Mesenteric fat pad (tissue), 1 donor: ENCODE data around the genes HBM, PDIA2 and PIGQ.

- PRO-cap = no peak
These were observed 7.8 kb downstream of the RHBDF1 start for GRCh38 chr16:64605-65077.

DNA sequence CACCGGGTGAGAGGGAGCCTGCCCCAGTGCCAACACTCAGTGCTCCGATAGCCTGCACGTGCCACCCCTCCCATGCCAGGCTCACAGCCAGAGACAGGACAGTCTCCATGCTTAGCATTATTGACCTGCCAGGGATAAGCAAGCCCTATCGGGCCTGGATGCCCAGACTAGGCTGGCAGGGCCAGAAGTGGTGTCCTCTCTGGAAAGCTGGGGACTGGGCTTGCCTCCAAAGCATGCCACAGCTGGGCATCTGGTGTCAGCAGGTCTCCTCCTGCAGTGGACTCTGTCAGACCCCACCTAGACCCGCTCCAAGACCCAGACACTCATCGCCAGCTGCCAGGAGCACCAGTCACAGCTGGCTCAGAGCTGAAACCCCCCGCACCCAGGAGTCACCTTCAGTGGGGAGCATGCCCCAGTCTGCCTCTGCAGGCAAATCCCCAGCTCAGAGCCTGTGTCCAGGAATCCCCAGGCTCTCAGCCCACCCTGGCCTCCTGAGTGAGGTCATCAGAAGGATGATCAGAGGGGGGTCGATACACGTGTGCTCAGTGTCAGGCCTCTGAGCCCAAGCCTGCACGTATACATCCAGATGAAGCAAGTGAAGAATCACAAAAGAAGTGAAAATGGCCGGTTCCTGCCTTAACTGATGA is 1.8 kb upstream of the RHBDF1 start:
- PRO-cap = no peak

- PRO-cap = no peak
These were observed 2.0 kb upstream of the MPG start for GRCh38 chr16:75853-76564.

- PRO-cap = no peak
These were observed 735 bp downstream of the MPG start for GRCh38 chr16:78350-79570.

DNA sequence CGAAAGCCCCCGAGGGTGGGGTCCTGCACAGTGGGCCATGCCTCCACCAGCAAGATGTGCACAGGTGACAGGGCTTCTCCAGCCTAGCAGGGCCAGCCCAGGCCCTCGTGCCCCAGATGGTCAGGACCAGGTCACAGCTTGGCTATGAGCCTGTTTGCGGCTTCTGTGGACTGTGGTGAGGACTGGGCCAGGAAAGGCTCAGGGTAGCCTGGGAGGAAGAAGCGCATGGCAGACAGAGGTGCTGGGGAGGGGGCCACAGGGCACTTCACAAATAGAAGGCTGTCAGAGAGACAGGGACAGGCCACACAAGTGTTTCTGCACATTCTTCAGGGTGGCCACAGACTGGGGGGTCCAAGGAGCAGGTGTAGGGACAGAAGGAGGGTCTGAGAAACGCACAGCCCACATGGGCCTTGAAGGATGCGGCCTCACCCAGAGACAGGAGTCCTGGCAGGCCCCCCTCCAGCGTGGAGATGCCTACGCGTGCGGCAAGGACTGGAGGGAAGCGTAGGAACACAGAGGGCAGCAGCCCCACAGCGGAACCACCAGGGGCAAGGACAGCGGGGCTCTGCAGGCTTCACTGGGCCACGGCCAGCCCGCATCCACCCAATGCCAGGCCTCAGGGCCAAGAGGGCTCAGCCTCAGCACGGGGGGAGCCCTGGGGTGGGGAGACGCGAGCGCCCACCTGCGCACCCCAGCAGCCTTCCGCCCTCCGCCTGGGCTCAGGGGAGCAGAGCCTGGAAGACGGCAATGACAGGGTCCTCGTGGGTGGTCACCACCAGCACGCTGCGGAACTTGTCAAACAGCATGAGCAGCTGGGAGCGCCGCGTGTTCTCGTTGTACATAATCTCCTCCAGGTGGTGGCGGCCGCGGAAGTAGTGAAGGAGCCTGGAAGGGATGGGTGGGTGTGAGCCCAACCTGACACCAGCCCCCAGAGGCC is 8.2 kb downstream of the MPG start:
- PRO-cap = no peak

- PRO-cap = no peak
These were observed at the start of gene HBM for GRCh38 chr16:165795-166218. TSS of gene HBM (plus strand) at chr16:165978.

- PRO-cap = no peak
These were observed 7.3 kb downstream of the RGS11 start for GRCh38 chr16:268093-269192.

DNA sequence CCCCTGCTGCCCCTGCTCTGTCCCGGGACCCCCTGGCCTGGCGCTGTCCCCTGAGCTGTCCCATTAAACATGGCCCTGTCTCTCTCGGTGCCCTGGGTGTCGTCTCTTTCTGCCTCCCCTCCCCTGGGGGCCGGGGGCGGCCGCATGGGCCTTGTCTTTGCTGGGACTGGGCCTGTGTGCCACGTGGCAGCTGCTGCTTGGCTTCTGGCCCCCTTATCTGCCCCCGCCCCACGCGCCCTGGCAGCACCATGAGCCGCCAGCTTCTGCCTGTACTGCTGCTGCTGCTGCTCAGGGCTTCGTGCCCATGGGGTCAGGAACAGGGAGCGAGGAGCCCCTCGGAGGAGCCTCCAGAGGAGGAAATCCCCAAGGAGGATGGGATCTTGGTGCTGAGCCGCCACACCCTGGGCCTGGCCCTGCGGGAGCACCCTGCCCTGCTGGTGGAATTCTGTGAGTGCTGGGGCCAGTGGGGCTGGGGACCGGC is at the start of gene PDIA2:
PDIA2 (plus strand) TSS at position 243 of the 481 bp plus-strand sequence.
- PRO-cap = no peak

DNA sequence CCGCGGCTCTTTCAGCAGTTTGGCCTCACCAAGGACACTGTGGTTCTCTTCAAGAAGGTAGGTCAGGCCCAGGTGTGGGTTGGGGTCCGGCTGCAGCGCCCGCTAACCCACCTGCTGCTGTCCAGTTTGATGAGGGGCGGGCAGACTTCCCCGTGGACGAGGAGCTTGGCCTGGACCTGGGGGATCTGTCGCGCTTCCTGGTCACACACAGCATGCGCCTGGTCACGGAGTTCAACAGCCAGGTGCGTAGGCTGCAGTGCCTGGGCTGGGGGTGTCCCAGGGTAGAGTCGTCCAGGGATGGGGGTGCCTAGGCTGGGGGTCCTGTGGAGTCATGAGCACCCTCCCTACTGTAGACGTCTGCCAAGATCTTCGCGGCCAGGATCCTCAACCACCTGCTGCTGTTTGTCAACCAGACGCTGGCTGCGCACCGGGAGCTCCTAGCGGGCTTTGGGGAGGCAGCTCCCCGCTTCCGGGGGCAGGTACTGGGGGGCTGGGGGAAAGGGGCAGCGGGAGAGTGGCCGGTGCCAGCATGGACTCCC is 2.1 kb downstream of the PDIA2 start:
- PRO-cap = no peak

GRCh38 chr16:296945-297502 is 14.1 kb downstream of the PDIA2 start:
- PRO-cap = no peak

- PRO-cap = no peak
These were observed 8.7 kb downstream of the DECR2 start for GRCh38 chr16:410118-411083.

- PRO-cap = no peak
These were observed 43.9 kb upstream of the CAPN15 start for GRCh38 chr16:483556-484150.

GRCh38 chr16:519556-519999 is 7.9 kb upstream of the CAPN15 start:
- PRO-cap = no peak

DNA sequence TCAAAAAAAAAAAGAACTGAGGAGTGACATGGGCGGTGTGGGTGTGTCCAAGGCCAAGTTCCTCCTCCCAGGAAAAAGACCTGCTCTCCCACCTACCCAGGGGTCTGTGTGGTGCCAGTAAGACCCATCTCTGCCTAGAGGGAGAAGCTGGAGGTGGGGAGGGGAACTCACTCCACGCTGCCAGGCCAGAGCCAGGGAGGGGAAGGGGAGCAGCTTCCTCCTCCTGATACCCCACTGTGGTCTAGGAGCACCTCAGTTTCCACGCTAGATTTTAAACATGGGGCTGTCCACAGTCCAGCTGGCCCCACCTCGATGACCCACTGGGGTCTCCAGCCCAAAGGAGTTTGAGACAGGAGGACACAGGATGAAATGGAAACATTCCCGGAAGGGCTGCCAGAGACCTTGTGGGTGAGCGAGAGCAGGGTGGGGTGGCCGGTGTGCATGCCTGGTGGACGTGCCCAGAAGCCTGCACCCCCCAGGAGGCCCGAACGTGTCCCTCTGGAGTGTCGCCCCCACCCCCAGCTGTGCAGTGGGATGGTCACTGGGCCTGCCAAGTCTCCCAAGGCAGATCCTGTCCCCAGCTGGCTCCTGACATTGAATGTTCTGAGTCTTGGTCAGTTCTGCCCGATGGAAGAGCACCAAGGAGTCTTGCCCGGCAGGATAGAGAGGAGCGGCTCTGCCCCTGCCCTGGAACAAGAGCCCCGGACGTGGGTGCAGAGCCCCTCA is 3.4 kb upstream of the CAPN15 start:
- PRO-cap = no peak

GRCh38 chr16:538819-539733 is 11.6 kb downstream of the CAPN15 start:
- PRO-cap = no peak

DNA sequence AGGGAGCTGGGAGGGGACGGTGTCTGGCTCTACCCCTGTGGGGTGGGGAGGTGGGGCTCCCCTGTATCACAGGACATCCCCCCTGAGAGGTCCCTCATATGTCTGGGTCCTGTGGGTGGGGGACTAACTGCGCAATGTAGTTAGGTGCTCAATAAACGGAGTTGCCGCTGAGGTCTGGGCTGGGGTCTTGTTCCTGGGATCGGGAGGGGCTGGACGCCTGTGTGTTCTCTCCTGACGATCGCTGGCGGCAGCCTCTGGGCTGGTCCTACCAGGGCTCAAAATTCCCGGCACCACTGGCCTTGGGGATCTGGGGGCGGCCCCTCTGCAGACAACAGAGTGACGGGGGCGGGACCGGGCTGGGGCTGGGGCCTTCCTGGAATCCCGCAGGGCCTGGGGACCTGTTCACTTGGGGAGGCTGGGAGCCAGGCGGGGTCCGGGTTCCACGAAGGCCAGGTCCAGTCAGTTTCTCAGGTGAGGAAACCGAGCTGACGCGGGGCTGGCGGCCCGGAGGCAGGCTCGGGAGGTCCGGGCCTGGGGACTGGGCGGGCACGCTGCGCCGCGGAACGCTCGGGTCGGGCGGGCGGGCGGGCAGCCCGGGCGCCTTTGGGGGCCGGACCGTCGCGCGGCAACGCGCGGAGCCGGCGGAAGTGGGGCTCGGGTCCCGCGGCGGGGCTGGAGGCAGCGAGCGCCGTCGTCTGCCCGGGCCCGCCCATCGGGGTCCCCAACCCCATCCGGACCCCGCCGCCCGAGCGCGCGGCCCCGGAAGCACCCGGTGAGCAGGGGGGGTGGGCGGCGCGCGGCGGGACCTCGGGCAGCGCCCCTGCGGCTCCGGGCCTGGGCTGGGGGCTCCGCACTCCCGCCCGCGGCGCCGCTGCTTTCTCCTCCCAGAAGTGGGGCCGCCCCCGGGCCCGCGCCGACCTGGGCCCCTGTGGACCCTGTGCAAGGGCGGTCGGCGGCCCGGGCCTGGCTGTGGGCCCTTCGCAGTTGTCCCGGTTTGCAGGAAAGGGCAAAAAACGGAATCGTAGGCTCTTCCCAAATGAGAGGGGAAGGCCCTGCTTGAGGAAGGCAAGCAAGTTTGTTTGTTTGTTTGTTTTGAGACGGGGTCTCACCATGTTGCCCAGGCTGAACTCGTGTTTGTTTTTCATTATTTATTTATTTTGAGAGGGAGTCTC is at the start of gene PIGQ:
PIGQ (plus strand) TSS at position 644 of the 1,172 bp plus-strand sequence.
- PRO-cap = unidirectional peak, plus-strand start at position 657 of the sequence

- PRO-cap = no peak
These were observed 5.6 kb upstream of the RAB40C start for GRCh38 chr16:584152-584741.

- PRO-cap = no peak
These were observed 4.5 kb upstream of the RAB40C start for GRCh38 chr16:585105-586004.

GRCh38 chr16:598764-599408 is 9.0 kb downstream of the RAB40C start:
- PRO-cap = no peak

DNA sequence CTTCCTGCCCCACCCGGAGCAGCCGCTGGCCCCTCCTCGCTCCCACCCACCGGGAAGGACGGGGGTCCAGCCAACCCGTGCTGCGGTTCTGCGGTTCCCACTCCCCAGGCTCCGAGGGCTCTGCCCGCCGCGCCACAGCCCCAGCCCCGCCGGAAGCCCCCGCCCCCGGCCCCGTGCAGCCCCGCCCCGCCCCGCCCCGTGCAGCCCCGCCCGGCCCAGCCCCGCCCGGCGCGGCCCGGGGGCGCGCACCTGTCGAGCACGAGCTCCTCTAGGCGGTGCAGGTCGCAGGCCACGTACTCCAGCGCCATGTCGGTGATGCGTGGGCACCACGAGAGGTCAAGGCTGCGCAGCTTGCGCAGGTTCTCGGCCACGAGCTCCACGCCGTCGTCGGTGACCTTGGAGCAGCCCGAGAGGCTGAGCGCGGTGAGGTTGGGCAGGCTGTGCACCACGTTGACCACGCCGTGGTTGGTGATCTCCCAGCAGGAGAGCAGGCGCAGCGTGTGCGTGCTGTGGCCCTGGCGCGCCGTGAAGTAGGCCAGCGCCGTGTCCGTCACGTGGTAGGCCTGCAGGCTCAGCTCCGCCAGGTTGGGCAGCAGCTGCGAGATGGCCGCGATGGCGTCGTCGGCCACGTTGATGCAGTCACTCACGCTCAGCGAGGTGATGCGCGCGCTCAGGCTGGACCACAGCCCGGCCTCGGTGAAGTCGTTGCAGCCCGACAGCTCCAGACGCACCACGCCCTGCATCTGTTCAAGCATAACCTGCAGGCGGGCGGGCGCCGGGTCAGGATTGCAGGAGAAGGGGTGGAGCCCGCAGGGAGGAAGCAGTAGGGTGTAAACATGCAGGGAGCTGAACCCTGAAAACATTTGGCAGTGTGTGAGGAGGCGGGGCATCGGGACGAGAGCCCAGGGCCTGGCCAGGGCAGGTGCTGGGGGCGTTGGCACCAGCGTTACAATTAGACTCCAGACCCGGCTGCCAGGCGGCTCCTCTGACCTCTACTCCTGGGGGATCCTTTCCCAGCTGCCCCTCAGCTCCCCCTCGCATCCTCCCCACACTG is 5.3 kb upstream of the WDR24 start:
- PRO-cap = no peak